B cell (primary cell): ENCODE measurements around a stretch of chr4.

DNA sequence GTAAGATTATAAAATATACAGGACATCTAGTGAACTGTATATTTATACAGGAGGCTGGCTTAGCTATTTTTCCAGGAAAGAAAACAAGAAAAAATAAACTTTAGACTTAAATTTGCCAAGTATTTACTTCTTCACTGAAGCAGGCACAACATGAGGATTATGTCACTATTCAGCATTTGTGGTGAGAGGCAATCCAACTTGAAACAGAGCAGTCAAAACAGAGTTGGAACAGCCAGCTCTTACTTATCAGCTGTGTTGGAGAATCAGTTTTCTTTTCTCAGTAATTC, 6.7 kb downstream of the PF4V1 start:
- PRO-cap: no peak
- CAGE, long polyA plus RNA: no peak

DNA sequence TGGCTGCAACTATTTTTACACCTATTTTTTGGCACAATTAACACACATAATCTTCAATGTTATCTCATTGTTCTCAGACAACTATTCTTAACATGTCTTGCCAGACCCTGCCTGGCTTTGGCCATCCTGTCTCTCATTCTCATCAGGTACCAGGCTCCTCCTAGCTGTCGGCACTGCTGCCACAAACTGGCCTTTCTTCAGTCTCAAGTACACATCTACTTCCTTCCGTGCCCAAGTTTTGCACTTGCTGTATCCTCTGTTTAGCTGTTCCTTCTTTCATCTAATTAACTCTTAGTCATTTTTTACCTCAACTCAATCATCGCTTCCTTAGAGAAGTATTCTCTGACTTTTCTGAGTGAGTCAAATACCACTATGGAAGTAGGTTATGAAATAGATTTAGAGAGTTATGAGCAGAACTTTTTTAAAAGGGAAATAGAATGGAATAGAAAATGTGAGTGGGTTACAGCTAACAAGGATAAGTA, 19.7 kb downstream of the CXCL3 start:
- PRO-cap: no peak
- CAGE, long polyA plus RNA: no peak

DNA sequence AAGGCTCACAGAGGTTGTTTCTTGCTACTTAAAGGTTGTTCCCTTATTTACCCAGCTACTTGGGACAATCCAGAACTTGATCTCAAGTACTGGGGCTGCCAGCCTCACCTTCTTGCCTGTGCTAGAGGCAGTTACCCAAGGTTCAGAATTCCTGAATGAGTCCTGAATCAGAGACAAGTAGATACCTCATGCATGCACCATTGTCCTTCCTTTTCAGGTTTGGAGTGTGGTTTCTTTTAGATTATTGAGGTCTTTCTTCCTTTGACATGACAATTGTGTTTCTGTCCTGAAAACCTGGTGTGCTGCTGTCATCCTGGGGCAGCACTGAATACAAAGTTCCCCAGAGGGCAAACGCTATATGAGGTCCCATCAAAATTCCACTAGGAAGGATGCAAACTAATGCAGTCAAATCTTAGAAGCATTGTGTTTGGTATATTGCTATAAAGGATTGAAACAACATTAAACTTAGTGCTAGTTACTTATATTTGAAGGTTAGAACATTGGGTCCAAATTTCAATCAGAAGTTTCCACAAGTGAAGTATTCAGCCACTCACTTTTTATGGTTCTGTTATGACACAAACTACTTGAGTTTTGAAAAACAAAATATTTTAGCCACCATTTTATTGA, 3.4 kb downstream of the CXCL2 start:
- PRO-cap: no peak
- CAGE, long polyA plus RNA: no peak

DNA sequence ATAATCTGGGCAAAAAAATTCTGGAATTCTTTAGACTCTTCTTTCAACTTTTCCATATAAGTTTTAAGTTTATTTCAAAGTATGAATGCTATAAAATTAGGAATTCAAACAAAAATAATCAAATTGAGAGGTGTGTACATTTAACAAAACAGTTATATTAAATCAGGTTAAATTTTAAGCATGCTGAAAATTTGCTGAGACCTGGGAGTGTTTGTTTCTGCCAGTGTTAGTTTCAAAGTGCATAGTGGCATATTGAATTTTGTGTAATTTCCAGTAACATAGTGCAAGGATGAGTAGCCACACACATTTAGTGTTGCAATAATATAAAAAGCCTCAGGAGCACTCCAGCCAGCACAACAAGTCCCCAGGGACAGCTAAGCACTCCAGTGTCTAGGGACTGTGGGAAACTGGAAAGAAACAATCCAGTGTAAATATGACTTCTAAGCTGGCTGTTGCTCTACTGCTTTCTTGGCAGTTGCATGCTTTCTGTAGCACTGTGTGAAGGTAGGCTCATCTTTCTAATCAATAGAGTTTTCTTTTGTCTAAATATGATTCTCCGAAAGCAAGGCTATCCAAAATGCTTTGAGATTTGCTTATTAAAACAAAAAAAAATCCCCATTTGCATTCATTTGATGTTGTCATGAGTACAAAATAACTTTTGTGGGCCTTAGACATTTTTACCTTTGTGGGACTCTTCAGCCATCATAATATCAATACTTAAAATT, 24.1 kb upstream of the CXCL2 start:
- PRO-cap: no peak
- CAGE, long polyA plus RNA: no peak

- PRO-cap: no peak
- CAGE, long polyA plus RNA: no peak
These were observed 1.8 kb downstream of the EREG start for GRCh38 chr4:74366643-74367223.

DNA sequence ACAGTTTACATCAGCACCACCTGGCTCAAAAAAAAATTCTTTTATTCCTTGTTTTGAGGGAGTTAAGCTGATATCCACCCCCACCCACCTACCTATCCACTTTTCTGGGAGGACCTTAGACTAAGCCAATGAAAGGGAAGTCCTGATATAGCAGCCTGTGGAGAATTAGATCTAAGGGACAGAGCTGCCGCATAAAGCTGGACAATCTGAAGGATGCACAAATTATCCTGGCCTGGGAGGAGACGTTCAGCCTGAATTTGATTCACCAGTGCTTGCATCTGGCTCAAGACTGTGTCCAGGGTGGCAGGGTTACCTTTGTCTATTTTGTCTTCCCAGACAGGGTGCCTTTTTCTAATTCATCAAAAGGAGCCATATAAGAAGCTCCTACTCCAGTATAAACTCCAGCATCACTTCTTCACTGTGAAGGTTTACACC, 264.3 kb downstream of the RCHY1 start:
- PRO-cap: no peak
- CAGE, long polyA plus RNA: no peak

GRCh38 chr4:75770644-75771324, 46.4 kb downstream of the USO1 start:
- PRO-cap: no peak
- CAGE, long polyA plus RNA: no peak

DNA sequence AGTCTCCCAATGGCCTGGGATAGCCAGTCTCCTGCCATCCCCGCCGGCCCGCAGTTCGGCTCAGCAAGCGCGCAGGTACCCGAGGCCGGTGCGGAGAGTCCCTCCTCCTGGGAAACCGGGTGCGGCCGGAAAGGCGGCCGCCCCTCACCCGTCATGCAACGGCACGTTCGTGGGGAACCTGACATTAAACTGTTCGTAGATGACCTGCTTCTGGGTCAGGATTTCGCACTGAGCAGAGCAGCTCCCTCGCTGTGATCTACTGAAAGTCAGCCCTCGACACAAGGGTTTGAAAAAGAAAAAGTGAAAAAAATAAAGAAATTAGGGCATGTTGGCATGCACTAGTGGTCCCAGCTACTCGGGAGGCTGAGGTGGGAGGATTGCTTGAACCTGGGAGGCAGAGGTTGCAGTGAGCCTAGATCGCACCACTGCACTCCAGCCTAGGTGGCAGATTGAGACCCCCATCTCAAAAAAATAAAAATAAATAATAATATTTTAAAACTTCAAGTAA, 15.9 kb downstream of the PPEF2 start:
- PRO-cap: no peak
- CAGE, long polyA plus RNA: no peak

DNA sequence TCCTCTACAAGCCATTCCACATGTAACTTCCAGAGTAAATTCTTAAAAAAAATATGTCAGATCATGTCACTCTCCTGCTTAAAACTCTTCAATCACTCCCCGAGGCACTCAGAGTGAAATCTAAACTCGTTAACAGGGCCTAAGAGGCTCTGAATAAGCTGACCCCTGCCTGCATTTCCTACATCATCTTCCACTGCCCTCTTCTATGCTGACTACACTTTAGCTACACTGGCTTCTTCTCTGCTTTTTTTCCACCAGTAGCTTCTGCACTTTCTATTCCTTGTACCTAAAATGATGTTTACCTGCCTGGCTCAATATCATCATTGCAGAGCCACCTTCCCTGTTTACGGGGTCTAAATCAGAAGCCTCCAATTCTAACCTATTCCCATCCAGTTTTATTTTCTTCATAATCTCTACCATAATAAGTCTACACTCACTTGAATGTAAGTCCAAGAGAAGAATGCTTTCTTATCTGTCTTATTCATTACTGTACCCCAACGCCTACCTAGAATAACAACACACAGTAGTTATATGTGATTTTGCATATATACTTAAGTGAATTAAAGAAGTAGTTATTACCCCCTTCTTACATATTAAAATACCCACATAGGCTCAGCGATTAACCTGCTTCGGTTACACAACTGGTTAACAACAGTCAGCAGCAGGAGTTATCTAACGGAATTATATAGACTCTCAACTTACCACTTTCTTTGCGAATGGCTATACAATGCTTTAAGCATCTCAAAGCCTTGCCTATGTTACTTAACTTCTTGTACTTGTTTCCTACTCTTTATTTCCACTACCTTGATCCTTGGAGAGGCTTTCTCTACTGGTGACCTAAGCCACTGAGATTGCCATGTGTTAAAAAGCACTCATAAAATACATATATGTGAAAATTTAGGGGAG, 1.5 kb downstream of the SDAD1 start:
- PRO-cap: unidirectional peak, minus-strand start at position 202 of the sequence
- CAGE, long polyA plus RNA: no peak

DNA sequence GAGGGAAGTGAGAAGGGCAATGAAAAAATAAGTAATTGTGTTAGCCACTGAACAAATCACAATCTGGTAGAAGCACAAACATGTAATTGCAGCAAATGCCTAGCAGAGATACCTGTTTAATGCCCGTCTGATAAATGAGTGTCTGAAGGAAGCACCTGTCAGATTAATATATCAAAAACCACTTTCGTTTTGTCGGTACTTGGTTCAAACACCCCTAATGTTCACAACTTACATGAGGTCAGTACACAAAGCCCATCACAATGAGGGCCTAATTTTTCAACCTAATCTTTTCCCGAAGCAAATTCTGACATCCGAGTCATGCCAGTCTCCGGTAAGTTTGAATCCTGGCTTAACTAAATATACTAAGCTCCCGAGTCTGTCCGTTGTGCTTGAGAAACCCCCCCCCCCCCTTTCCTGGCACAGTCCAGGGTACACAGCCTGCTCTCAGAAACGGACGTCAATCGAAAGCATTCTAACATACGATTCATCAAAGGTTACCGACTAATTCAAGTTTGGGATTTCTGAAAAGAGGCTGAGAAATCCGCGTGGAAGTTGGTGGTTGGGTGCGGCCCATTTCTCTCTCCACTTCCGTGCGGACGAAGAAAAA, 764 bp downstream of the SDAD1 start:
- PRO-cap: bidirectional peak, plus-strand start at position 198 of the sequence, minus-strand start at position 140 of the sequence
- CAGE, long polyA plus RNA: no peak

- PRO-cap: no peak
- CAGE, long polyA plus RNA: no peak
These were observed 3.6 kb upstream of the CXCL9 start for GRCh38 chr4:76010805-76011439.

DNA sequence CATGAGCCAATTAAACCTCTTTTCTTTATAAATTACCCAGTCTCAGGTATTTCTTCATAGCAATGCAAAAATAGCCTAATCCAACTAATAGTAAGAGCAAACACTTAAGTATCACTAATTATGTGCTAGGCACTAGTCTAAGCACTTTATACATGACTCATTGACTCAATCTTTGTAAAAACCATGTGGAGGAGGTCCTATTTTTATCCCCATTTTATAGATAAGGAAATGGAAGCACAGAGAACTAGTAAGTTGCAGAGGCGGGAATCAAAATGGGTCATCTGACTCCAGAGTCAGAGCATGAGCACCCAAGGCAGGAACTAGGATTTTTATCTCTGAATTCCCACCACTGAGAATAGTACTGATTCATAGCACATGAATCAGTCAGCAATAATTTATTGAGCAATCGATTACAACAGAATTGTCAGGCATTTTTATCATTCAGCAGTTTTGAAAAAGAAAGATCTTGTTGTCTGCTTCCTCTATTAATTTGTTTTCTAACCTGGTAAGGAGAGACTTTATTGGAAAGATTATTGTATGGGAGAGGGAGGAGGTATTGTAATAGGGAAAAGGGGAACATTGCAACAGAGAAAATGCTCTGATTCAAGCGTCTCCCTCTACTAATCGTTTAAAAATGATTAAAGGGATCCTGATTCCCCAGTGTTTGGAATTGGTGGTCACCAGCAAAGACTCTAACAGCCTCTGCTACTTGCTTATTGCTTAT, 19.2 kb downstream of the SCARB2 start:
- PRO-cap: no peak
- CAGE, long polyA plus RNA: no peak

DNA sequence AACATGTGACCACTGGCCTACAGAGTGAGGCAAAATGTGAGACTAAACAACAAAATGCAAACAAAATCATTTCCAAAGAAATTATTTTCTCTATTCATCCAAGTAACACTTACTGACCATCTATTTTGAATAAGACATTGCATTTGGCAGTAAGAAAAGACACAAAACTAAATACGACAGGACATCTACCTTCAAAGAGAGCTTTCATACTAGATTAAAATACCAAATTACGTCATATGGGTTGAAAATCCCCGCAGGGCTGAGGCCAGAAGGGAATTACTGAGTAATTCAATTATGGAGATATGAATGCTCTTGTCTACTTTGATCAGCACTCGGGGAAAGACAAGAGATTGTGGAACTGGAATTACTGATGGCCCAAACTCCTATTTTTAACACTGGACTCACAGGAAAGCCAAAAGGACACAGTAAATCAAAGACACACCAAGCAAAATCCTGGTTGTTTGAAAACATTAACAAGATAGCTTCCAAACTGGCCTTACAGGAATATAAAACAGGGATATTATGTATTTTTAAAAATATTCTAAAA, 7.1 kb downstream of the SCARB2 start:
- PRO-cap: no peak
- CAGE, long polyA plus RNA: no peak

GRCh38 chr4:76526326-76527172, 91.5 kb downstream of the SHROOM3 start:
- PRO-cap: no peak
- CAGE, long polyA plus RNA: no peak

DNA sequence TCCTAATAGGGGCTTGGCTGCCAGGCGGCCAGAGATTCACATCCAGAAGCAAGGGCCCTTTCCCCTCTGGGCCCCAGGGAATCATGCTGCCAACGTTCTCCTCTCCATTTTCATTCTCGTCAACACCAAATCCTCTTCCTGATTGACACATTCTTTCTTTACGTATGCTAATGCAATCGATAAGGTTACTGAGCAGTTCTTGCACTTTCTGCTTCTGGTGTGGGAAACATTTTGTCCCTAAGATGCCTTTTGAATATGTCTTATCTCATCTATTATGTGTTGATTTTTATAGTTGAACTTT, 123.8 kb downstream of the SHROOM3 start:
- PRO-cap: no peak
- CAGE, long polyA plus RNA: no peak

DNA sequence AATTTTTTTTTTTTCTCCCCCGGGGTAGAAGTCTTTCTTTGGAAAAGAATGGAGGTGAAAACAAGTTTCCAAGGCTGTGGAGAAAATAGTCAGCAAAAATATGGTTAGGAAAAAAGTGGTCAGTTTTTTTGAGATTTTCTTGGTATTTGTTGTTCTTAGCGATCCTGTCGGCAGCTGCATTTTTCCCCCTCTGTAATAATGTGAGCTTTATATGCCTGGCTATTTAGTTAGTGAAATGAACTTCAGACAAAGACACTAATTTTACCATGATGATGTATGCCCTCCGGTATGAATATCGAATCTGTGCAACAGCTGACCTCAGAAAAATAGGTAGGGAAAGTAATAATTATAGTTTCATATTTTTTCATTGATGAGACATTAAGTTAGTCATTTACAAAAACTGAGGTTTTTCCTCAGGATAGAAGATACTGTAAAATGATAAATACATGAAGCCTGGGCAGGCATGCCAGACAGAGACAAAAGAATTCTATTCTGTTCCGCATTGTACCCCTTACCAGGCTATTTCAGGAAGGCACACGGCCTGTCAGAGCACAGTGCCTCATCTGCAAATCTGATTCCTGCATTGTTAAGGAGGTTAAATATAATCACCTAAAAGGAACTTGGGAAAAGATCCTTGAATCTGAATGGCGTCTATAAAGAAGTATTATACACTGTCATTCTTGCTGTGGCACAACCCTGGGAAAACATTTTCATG, 155.8 kb downstream of the SHROOM3 start:
- PRO-cap: no peak
- CAGE, long polyA plus RNA: no peak

GRCh38 chr4:76641736-76642196, 206.7 kb downstream of the SHROOM3 start:
- PRO-cap: no peak
- CAGE, long polyA plus RNA: no peak

GRCh38 chr4:76665084-76665726, 230.2 kb downstream of the SHROOM3 start:
- PRO-cap: no peak
- CAGE, long polyA plus RNA: no peak

DNA sequence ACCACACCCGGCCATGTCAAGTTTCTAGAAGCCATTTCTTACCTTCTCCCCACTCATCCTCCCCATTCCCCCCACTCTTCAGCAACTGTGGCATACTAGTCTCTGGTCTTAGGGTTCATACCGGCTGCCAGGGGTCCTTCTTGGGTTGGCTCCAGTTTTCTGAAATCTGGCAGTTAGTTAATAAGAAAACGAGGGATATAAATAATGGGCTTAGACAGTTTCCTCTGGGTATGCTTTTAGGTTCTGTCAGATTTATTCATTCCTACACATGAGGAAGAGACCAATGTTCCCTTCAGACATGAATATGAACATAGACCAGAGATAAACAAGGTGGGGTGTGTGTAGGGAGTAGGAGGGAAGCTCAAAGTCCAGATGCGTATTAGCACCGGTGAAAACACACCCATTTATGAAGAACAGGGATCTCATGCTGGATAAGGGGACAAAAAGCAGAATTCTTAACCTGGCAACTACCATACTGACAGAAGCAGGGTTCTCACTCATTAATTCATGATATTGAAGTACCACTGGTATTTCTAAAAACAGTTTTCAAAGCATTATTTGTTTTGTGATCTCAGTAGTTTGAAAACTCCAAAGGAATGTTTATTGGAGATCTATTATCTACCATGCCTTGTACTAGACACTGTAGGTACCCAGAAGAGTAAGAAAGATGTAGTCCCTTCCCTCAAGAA, 223.0 kb downstream of the SOWAHB start:
- PRO-cap: no peak
- CAGE, long polyA plus RNA: no peak

- PRO-cap: no peak
- CAGE, long polyA plus RNA: no peak
These were observed 206.1 kb downstream of the SOWAHB start for GRCh38 chr4:76691614-76692514.